Type B pancreatic cell (in vitro differentiated cells): ENCODE results near the genes CORO1C, ALKBH2 and FOXN4.

DNA sequence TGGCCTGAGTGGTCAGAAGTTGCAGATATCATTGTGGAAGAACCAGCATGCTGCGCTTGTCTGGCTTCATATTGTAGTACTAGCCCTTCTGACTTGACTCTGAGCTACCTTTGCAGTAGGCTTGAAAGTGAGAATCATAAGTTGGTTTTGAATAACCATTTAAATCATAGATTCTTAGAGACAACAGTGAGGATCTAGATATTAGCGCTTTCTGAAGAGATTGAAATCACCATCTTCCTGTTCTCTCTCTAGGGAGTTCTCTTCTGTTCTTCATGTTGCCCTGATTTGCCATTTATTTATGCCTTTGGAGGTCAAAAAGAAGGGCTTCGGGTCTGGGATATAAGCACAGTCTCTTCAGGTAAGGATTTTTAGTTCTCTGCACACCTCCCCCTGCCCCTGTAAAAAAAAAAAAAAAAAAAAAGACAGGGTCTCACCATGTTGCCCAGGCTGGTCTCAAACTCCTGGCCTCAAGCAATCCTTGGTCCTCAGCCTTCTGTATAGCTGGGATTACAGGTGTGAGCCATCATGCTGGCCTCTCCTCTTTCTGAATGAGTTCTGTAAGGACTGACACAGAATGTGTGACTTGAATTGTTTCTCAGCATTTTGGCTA is 24.7 kb downstream of the PWP1 start:
- PRO-cap = no peak

DNA sequence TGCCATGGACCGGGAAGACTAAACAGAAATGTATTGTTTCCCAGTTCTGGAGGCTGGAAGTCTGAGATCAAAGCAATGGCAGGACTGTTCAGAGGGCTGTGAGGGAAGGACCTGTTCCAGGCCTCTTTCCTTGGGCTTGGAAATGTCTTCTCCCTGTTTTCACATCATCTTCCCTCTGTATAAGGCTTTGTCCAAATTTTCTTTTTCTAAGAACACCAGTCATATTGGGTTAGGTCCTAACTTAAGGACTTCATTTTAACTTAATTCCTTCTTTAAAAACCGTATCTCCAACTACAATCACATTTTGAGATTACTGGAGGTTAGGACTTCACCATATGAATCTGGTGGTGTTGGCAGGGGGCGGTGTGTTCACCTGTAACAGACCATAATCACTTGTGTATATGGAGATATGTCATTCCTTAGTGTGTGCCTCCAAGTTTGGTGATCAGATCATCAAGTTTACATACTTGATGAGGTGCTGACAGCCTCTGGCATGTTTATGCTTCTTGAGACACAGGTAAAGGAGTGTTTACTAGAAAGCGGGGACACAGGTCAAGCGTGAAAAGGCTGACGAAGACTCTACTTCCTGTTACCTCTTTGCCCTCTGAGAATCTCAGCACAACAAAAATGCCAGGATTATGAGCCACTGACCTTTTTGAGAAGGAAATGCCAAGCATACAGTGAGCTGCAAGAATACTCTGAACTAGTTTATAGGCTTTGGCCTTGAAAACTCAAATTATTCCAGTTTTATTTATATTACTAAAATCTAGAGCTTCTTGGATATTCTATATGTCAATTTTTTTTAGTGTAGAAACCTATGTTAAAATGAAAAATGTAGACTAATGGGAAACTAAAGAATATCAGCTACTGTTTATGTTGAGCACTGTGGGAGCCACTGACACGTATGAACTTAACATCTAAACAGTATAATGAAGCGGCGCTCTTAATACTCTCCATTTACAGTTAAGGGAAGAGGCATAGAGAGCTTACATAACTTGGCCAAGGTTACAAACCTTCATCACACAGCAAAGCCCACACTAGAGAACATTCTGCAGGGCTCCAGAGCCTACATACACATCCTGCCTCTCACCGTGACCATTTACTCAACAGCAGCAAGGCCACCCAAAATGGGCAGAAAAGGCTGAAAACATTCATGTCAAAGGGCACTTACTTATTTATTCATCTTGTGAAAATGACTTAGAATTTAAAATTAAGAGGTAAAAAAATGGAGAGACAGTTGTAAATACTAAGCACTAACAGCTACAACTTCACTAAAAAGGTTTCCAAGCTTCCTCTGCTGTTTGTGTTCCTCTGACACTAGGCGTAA is 29.5 kb downstream of the PRDM4 start:
- PRO-cap = no peak

- PRO-cap = no peak
These were observed 9.8 kb upstream of the WSCD2 start for GRCh38 chr12:108119285-108119727.

DNA sequence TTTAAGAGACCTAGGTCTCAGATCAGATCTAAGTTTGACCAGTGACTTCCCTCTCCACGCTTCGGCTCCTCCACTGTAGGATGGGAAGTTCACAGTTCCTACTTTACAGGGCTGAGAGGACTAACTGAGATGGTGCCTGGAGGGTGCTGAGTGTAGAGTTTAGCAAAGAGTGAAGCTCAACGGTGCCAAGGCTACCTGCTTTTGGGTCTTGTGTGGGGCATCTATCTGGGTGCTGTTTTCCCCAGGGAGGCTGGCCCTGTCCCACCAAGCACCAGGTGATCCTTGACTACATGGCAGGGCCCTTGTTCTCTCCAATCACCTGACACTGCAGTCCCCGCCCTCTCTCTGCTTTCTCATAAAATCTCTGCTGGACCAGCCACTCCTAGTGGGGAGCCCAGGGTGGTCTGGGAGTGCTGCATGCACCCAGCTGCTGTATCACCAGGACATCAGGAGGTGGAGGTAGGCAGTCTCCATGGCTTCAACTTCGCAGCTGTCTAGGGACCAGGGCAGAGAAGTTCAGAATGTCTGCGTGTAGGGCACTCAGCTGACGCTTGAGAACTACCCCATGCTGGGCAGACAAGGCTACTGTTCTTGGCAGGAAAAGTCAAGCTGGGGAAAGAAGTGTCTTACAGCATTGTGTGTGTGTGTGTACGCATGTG is 2.4 kb downstream of the WSCD2 start:
- PRO-cap = no peak

GRCh38 chr12:108616799-108617826 is 16.6 kb downstream of the SELPLG start:
- PRO-cap = no peak

DNA sequence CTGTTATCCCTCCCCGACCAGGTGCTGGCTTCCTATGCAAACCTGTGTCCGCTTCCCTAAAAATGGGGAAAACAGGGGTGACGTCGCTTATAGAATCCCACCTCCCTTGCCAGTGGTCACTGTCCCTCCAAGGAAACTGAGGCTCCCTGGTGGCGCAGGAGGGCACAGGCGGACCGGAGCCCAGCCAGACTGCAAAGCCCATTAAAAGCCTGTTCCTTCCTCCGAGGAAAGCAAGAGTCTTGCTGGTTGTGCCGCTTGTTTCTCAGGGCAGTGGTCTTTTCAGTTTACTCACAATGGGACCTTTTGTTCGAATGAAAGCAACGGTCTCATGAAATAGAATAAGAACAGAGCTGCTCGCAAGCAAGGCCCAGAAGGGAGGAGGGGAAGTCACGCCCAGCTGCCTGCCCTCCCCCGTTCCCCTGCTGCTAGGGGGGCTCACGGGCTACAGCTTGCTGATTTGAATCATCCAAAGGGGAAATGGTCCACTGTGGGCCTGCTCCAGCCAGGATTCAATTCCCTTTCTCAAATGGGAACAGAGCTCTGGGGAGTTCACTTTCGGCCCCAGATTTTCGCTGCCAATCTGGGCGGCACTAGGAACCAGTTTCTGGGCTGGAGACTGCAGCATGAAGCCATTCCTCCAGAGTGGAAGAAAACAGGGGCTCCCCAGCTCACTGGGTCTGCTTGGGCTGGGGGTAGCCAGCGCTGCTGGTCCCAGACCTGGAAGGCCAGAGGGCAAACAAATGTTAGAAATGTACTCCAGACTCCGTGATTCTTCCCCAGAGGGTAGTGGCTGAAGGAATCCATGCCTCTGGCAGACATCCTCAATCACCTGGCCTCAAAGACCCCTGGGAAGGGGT is 4.7 kb upstream of the SELPLG start:
- PRO-cap = no peak

DNA sequence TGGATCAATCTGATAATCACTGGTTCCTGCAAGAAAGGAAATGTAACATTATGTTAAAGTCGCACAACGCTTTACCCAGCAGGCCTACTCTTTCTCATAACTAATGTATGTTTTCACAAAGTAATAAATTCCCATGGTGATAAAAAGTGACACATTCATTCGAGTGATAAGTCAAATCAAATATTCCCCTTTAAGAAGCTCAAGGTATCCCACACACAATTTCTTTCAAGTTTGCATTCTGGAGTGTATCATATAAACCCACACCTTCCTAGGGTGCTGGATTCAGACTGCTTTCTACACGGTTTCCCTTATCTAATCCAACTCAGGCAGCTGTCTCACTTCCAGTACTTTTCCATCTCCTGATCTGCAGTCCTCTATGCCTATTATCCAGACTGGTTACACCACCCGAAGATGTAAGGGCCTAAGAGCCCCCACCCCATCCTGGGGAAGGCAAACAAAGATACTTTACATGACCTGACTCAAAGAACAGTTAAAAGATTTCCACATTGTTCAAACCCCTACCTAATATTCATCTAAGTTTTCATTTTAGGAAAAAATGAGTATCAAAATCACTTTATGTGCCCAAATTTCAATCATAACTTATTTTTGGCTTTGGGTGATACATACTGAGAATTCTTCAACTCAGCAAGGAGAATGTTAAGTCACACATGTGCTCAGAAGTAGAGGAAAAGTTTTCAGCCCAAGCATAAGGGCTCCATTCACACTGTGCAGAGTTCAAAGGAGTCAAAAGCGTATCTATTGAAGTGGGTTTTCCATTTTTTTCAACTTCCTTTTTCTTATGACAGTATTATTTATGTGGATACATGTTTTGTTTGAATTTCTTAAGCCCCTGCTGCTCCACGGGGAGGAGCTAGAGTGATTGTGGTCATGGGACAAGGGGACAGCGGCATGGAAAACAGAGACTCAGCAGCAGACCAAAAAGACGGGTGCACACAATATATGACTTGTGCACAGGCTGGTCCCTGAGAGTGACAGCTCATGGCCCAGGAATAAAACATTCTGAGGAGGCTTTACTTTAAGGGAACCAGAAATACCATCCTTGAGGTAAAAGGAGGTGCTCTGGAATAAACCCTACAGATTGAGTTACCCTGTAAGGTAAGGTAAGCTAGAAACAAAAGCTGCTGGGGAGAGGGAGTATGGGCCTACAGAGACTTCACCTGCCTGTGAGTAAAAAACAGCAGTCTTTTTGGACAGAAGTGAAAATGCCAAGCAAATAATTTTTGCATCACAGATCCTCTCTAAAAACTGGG is 41.7 kb downstream of the CORO1C start:
- PRO-cap = no peak

GRCh38 chr12:108731090-108732073 is at the start of gene CORO1C:
Gene CORO1C, minus strand, starts transcription at chr12:108731518.
- PRO-cap = bidirectional peak, plus-strand start at chr12:108731657, minus-strand start at chr12:108731518; bidirectional peak, plus-strand start at chr12:108732204, minus-strand start at chr12:108732000

- PRO-cap = no peak
These were observed 53.4 kb upstream of the CORO1C start for GRCh38 chr12:108784706-108785109.

GRCh38 chr12:108788209-108789372 is 57.3 kb upstream of the CORO1C start:
- PRO-cap = no peak

- PRO-cap = no peak
These were observed 53.9 kb downstream of the SSH1 start for GRCh38 chr12:108803284-108803987.

DNA sequence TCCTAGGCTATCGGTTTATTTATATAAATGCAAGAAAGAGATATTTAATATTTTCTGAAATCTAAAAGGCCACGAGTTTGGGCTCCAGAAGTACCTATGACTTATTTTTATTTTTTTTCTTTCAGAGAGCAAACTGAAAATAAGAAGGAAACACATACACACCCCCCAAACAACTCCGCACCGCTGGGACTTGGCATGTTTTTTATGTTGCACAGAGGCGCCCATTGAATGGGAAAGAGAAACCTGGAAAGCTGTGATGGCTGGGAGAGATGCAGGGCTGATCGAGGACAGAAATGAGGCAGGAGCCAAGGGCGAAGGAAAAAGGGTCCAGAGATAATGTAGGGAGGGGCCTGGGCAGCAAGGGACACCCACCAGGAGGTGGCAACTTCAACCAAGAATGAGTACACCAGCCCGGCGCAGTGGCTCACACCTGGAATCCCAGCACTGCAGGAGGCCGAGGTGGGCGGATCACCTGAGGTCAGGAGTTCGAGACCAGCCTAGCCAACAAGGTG is 4.1 kb downstream of the SSH1 start:
- PRO-cap = no peak

DNA sequence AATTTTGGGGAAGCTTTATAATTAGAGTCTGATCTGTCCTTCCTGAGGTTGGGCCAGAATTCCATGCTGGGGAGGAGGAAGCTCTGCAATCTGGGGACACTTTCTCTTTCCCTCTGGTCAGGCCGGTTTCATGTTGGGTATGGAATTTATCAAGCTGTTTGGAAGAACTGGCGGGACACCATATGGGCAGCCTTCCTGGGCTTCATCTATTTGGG is 54.4 kb downstream of the SVOP start:
- PRO-cap = no peak

- PRO-cap = no peak
These were observed 16.8 kb downstream of the USP30 start for GRCh38 chr12:109069210-109069442.

DNA sequence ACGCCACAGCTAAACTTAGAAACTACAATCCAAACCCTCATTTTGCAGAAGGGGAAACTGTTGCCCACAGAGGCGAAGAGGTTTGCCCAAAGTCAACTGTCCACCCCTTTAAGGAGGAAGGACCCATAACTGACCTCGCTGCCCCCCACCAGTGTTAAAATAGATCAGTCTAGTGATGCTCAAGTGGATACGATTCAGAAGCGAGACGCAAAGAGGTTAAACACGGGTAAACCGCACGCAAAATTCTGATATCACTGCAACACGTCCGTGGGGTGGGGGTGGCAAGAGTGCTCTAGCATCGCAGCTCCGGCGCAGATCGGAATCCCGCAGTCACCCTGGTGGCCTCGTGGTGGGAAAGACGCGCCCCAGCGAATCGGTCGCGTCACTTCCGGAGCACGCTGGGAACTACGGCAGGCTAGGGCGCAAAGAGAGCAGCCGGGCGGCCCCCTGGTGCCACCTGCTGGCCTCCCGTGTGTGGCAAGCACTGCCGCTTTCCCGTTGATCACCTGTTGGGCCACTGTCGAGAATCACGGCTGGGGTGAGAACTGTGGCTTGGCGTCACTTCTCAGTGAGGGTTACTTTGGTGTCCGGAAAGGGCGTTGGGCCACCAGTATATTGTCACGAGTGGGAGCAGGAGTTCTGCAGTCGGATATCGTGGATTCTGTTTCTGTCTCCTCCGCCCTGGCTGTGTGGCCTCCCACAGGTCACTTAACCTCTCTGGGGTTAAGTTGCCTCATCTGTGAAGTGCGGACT is at the start of gene ALKBH2:
Gene ALKBH2 (minus strand): TSS at position 360 of the 753 bp plus-strand sequence.
- PRO-cap = unidirectional peak, minus-strand start at position 294 of the sequence; unidirectional peak, minus-strand start at position 332 of the sequence; unidirectional peak, minus-strand start at position 519 of the sequence

DNA sequence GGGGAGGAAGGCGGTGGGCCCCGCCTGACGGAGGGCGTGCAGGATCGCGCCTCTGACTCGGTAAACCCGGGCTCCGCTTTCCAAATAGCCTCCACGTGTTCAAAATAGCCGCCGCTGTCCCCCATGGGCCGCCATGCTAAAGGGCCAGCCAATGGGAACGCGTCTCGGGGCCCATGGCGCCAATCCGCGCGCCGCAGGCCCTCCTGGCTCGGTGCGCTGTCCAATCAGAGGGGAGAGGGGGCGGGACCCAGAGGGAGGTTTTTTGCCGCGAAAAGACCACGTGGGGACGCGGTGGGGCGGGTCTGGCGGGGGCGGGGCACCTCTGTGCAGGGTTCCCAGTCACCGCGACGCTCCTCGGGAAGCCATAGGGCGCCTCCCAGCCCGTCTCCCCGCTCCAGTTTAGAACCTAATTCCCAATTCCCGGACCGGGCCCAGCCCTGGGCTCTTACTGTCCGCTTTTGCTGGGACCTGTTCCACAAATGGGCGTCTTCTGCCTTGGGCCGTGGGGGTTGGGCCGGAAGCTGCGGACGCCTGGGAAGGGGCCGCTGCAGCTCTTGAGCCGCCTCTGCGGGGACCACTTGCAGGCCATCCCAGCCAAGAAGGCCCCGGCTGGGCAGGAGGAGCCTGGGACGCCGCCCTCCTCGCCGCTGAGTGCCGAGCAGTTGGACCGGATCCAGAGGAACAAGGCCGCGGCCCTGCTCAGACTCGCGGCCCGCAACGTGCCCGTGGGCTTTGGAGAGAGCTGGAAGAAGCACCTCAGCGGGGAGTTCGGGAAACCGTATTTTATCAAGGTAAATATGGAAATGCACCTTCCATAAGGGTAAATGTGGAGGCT is 668 bp downstream of the UNG start:
- PRO-cap = bidirectional peak, plus-strand start at position 342 of the sequence, minus-strand start at position 54 of the sequence

GRCh38 chr12:109173819-109174390 is 57.5 kb downstream of the ACACB start:
- PRO-cap = no peak

DNA sequence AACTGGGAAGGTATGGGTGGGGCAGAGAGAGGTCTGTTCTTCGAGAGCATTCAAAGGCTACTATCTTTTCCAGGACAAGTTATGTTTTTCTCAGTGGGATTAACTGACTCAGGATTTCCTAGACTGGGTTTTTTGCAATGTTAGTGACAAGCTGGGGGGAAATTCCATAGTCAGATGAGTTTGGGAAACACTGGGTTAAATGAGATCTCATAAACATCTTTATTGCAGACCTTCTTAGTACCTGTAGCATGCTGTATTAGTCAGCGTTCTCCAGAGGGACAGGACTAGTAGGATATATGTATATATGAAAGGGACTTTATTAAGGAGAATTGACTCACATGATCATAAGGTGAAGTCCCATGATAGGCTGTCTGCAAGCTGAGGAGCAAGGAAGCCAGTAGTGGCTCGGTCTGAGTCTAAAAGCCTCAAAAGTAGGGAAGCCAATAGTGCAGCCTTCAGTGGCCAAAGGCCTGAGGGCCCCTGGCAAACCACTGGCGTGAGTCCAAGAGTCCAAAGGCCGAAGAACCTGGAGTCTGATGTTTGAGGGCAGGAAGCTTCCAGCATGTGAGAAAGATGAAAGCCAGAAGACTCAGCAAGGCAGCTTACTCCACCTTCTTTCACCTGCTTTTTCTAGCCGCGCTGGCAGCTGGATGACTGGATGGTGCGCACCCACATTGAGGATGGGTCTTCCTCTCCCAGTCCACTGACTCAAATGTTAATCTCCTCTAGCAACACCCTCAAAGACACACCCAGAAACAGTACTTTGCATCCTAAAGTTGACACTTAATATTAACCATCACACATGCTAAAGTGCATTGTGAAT is 60.9 kb downstream of the FOXN4 start:
- PRO-cap = no peak

DNA sequence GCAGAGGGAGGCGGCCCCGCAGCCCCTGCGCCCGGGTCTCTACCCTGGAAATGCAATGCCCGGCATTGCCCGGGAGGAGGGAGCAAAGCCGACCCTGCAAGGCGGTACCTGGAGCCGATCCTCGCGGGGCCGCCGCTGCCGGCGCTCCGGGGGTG is 196 bp downstream of the FOXN4 start:
- PRO-cap = no peak

DNA sequence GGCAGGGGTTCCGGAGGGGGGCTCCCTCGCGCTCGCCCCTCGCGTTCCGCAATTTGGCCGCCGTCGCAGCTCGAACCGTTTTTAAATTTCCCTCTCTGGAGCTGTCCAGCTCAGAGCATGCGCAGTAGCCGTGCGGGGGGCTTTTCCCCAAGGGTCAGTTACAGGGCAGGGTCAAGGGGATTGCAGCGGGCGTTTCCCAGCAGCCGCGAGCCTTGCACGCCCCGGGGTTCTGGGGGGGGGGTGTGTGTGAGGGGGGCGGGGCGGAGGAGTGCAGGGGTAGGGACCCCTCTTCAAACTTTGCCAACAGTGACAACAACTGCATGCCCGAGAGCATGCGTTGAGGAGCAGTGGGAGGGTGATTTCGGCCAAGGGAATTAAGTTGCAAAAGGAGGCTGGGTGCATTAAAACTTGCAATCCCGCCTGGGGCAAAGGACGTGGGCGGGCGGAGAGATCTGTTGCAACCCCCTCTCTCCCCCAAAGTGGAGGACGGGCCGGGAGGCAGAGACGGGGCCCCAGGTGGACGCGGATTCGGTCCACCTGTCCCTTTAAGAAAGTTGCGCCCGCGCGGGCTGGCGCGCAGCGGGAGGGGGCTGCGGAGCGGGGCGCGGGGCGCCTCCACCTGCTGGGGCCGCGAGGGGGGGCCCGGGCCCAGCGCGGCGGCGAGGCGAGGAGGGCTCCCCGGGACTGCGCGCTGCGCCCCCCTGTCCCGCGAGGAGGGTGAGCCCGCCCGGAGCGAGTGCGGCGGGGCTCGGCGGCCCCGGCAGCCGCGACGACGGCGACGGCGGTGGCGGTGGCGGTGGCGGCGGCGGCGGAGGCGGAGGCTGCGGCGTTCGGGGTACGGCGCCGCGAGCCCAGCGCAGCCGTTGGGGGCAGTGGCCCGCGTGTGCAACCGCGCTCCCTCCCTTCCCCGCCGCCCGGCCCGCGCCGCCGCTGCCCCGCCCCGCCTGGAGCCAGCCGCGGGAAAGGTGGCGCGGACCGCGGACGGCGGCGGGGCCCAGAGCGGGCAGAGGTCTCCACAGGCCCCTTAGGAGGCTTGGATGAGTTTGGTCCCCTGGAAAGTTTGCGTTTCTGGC is at the start of gene FOXN4:
Gene FOXN4 (minus strand): TSS at position 119 of the 1,073 bp plus-strand sequence.
- PRO-cap = unidirectional peak, plus-strand start at position 477 of the sequence; bidirectional peak, plus-strand start at position 767 of the sequence, minus-strand start at position 792 of the sequence; bidirectional peak, plus-strand start at position 962 of the sequence, minus-strand start at position 916 of the sequence